Subcutaneous preadipocyte (primary cell): ENCODE results near the gene TTN.

GRCh38 chr2:177731234-177731676 is 112.7 kb upstream of the TTC30A start:
- CAGE, long polyA plus RNA = no peak

- CAGE, long polyA plus RNA = no peak
Measured at GRCh38 chr2:177754539-177754928, 136.0 kb upstream of the TTC30A start.

DNA sequence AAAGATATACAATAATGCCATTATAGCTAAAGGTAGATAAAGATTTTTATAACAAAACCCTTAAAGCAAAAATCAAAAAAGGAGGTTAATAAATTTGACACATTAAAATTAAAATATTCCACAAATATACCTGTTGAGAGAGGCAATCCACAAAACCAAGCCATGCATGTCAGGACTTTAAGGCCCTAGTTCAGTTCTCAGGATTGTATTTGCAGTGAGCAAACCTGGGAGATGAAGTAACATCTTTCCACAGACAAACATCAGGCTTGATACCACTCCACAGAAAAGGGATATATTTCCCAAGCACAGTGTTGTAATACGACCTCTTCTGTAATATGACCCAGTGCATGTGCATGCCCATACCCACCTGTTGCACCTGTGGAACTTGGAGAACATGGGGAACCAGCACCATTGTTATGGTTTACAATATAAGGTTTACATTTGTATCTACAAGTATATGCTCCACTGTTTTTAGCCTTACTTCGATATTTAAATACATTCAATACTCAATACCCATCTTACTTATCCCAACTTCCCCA is 184.0 kb downstream of the PDE11A start:
- CAGE, long polyA plus RNA = no peak

DNA sequence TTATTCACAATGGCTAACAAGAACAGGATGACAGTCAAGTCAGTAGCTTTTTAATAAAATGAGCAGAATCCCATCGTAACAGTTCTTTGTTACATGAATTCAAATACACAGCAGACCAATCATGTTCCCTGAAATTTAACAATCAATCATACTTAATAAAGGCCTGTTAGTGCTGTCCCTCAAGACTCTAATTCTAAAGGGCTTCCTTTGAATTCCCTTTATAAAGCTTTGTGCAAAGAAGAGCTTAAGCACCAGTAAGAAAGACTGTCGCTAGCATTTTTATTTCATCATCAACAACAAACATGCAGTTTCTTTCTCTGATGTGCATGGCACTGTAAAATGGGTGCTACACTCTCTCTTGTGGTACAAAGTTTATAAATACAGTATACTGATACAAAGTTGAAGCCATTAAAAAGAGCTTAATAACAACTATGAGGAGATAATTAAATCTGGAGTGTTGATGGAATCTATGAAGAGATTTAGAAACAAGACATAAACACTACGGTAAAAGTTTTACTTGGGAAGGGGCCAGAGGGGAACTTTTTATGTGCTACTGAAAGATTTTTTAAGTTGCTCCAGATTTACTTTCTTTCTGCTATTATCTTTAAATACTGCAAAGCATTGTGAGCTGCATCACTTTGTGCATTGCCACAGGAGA is 19.3 kb downstream of the PRKRA start:
- CAGE, long polyA plus RNA = no peak

GRCh38 chr2:178528299-178528498 is 47.9 kb downstream of the PLEKHA3 start:
- CAGE, long polyA plus RNA = no peak

DNA sequence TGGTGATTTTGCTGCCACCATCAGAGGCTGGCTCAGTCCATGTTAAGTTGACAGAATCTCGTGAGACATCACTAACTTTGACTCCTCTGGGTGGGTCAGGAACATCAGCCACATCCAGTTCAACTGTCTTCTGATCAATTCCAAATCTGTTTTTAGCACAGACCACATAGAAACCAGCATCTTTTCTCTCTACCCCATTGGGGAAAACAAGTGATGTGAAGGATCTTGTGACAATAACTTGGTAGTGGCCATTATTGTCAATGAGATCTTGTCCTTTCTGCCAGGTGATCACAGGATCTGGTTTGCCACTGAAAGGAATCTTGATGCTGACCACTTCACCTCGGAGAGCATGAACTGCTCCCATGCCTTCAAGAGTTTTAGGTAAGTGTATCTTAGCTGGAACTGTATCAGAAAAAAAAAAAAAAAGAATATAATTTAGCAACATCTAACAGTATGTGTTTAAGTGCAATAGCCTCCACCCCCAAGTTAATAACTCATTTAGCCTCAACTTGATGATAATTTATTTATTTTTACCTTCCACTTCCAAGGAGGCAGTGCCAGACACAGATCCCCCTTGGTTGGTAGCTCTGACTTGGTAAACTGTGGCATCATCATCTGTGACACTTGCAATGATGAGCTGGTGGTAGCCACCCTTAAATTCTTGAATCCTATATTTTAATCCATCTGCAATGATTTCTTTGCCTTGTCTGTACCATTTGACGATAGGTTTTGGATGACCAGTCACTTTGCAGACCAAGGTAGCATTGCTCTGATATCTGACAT is 55.4 kb downstream of the PLEKHA3 start:
- CAGE, long polyA plus RNA = no peak

DNA sequence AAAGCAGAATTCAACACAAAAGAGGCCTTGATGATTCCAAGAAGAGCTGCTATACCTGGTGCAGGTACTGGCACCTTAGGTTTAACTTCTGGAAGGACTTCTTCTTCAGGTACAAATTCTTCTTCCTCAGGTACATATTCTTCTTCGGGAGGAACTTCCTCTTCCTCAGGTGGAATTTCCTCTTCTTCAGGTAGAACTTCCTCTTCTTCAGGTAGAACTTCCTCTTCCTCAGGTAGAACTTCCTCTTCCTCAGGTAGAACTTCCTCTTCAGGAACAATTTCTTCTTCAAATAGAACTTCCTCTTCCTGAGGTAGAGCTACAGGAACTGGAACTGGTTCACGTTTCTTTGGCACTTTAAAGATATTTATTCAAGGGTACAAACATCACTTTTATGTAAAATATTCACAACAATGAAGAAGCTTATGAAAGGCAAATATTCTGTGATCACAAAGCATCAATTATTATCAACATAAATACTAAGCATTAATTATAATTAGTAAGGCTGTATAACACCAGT is 129.6 kb downstream of the TTN start:
- CAGE, long polyA plus RNA = no peak

- CAGE, long polyA plus RNA = no peak
Measured at GRCh38 chr2:178807011-178808089, at the start of gene TTN. TSS of gene TTN (minus strand) at chr2:178807423.

DNA sequence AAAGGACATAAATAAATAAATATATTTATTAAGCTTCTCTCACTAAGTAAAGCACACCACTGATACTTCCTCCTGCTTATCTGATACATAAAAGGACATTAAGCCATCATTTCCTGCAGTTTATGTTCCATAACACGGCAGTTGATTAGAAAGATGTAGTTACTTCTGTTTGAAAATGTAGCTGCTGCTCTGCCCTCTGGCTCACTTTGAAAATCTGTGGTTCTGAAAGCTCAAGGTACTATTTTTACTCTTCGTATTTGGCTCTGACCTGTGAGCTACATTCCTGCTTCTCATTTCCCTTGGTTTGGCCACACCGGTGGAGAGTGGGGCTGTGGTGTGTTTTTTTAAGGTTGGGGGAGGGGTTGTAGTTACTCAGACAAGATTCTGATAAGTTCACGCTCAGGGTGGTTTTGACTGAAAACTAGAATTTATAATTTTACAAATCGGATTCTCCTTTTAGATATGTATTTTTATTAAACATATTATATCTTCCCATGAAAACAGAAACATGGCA is 12.8 kb upstream of the TTN start:
- CAGE, long polyA plus RNA = no peak

GRCh38 chr2:178892210-178892435 is 84.9 kb upstream of the TTN start:
- CAGE, long polyA plus RNA = no peak

DNA sequence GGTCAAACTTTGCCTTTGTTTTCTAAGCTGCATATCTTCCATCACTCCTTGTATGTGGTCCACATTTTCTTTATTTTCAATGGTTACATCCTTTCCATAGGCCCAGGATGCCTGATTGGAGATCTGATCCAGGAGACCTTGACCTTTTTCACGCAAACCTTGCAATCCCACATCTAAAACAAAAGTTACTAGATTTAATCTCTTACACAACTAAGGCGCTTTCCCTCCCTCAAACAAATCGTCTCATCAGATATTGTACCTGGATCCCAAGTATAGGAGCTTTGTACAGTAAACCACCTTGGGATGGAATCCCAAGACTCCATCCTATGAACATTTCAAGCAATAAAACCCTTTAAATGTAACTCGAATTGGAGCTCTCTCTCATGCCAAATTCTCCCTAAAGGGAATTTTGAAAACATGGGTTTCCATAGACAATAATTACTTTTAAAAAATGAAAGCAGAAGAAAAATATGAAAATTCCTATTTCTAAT is 71.9 kb upstream of the CCDC141 start:
- CAGE, long polyA plus RNA = no peak

DNA sequence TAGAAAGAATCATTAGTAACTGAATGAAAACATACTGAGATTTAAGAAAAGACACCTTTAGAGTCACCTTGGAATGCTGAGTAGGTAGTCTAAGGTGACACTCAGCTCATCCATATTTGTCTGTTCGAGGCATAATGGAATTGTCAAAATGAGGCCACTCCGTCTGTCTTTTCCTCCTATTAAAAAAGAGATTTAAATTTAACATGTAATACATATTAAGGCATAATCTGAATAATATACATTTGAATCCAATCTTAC is 81.7 kb downstream of the SESTD1 start:
- CAGE, long polyA plus RNA = no peak

- CAGE, long polyA plus RNA = no peak
Measured at GRCh38 chr2:179562195-179562799, 297.7 kb upstream of the SESTD1 start.

- CAGE, long polyA plus RNA = no peak
Measured at GRCh38 chr2:179745432-179746300, 115.7 kb downstream of the ZNF385B start.

- CAGE, long polyA plus RNA = no peak
Measured at GRCh38 chr2:179756586-179756880, 104.9 kb downstream of the ZNF385B start.

DNA sequence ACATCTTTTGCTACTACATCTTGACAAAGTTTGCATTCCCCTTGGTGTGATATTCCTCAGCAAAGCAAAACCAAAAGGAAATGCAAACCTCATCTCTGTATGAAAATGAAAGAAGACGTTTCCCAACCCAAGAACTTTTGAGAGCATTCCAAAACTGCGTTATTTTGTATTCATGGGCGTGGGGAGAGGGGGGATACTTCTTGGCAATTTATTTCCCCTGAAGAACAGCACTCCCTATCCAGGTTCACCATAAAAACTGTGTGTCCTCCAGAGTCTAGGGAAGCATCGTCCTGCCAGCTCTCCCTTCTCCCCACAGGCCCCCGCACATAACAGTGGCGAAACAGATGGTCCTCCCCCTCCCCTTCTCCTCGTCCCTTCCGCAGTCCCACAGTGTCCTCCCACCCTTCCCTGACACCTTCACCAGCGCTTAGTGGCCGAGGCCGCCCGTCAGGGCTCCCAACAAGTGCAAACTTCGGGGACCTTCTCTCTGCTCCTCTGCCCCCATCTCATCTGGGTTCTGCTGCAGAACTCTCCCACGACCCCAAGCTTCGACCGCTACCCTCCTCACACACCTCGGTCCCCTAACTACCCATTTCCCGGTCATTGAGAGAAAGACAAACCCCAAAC is 1.2 kb downstream of the ZNF385B start:
- CAGE, long polyA plus RNA = no peak

GRCh38 chr2:179945080-179945909 is 61.8 kb downstream of the CWC22 start:
- CAGE, long polyA plus RNA = no peak

GRCh38 chr2:180005963-180006560 is 1.0 kb downstream of the CWC22 start:
- CAGE, long polyA plus RNA = no peak

DNA sequence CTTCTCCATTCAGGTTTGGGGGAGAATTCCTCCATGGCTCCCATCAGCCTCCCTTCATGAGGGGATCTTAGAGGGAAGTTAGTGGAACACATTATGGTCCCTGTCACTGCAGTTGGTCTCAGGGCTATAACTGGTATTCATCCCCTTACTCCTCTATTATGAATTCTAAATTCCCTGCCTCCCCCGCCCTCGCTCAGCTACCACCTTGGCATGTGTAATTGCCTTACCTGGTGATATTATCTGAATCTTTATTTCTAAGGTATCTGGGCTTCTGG is 48.4 kb upstream of the NEUROD1 start:
- CAGE, long polyA plus RNA = no peak

GRCh38 chr2:181943673-181944188 is 41.9 kb upstream of the PPP1R1C start:
- CAGE, long polyA plus RNA = no peak